Sciatic nerve (tissue), 1 donor: ENCODE measurements around a stretch of chr2.

GRCh38 chr2:96927483-96928744 is 58.0 kb upstream of the SEMA4C start:
- PRO-cap: bidirectional peak, plus-strand start at chr2:96927950, minus-strand start at chr2:96927748

GRCh38 chr2:97556608-97557358 is 32.9 kb downstream of the ANKRD36B start:
- PRO-cap: no peak

DNA sequence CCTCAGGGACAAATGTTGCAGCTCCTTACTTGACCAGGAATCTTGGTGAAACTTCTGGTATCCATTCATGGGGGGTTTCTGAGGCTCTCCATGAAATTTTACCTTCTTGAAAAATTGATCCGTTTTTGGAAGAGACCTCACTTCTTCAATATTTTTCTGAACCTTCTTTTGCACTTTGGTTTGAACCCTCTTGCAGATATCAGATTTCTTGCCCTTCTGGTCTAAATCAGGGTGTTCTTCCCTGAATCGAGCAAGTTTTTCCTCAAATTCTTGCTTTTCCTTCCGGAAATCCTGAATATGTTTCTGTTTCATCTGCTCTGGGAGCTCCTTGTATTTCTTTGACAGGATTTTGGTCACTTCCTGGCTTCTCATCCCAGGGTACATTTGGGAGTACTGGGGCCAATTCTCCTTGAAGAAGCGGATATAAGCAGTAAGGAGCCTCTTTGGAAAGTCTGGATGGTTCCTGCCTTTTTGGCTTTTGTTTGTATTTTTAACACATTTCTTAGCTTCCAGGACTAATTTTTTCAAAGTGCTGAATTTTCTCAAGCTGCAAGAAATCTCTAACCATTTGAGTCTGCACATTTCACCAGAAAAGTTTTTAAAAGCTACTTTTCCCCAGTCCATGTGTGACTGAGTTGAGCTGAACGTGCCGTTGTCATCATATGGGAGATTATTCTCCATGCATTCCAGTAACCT is 8.7 kb upstream of the COX5B start:
- PRO-cap: no peak

GRCh38 chr2:97792284-97793016 is 79.1 kb downstream of the ZAP70 start:
- PRO-cap: no peak

DNA sequence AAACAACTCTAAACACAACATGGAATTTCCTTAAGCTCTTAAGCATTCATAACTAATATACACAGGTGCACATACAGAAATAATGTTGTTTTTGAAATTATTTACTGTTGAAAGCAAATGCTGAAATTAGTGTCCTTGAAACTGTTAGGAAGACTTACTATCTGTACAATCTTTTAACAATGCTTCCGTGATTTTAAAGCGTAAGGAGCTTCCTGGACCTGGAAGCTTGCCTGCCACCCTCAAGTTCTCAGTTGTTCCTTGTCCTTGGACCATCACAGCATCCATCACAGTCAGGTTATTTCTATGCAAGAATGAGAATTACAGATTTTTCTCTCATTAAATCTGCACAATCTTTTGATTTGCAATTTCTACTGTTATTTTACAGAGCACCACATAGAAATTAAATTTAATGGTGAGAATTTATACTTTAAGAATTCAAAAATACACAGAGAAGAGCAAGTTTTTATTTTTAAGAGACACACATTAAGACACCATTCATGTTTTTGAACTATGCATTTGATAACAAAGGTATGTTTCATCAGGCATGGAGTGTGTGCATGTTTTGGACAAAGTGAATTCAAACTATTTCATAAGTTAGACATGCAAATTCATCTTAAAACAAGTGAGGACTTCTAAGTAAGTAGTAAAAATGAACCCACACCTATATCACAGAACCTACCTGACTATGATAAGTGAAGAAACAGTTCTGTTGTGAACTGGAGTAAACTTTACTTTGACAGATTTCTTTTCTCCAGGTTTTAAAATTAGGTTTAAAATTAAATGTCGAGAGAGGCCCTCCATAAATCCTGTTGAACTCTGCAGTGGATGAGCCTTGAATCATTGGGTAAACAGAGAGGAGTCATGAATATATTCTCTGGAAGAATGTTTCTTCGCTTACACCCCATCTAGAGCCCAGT is 83.6 kb downstream of the ZAP70 start:
- PRO-cap: no peak

DNA sequence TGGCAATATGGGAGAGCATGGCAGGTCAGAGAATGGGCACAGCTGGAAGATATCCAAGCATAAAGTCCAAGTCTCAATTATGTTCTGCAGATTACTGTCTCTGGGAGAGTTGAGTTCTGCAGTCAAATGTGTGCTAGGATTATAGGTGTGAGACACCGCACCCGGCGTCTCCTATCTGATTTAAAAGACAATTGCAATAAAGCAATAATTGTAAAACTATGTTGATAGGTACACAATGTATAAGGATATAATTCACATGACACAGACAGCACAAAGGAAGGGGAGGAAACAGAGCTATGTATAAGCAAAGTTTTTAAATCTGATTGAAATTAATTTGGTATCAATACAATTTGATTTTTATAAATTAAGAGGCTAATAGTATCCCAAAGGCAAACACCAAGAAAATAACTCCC is 21.6 kb upstream of the TMEM131 start:
- PRO-cap: no peak

- PRO-cap: no peak
Measured at GRCh38 chr2:98084501-98085275, 2.3 kb upstream of the VWA3B start.

- PRO-cap: no peak
Measured at GRCh38 chr2:98149300-98149834, 62.4 kb downstream of the VWA3B start.

GRCh38 chr2:98299155-98300082 is 46.8 kb upstream of the CNGA3 start:
- PRO-cap: no peak

GRCh38 chr2:98460715-98461583 is 16.3 kb downstream of the INPP4A start:
- PRO-cap: no peak

DNA sequence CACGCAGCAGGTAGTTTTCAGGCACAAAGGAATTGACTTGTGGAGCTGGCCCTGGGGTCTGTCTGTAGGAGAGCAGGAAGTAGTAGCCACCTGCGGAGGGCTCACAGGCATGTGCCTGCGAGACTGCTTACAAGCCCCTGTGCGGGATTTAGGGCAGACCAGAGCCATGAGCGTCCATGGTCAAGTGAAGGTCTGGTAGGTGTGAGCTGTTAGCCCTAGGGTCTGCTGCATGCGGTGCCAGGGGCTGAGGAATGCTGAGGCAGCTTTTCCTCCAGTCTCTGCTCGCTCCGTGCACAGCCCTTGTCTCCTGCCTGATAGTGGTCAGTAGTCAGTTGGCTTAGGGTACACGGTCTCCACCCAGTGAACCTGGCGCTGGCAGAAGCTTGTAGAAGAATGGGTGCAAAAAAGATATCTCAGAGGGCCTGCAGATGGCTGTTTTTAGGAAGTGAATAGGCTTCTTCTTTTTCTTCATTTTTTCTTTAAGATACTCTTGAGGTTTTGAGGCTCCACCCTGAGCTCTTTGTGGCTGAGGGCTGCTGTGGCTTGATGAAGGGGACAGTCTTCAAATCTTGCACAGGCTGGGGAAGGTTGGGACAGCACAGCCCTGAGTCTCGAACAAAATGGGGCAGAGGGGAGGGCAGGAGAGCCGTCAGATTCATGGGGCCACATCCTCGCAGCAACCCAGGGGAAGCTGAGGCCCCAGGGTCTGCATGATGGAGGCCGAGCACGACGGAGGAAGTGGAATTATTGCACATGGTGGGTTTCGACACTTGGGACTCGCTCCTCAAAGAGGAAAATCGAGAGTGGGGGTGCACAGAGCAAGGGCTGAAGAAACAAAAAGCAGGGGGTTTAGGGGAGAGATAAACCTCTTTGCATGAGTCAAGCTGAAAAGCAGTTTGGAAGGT is 19.2 kb downstream of the INPP4A start:
- PRO-cap: no peak

GRCh38 chr2:98572584-98573062 is 35.7 kb downstream of the COA5 start:
- PRO-cap: no peak

DNA sequence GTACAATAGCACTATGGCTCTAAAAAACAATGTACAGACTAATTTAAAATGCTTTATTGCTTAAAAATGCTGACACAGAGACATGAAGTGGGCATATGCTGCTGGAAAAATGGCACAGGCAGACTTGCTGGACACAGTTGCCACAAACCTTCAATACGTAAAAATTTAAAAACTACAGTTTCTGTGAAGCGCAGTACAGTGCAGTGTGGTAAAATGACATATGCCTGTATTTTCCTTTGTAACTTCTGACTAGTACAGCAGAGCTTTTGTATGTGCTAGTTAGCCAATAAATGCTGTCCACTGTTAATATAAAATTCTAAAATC is 4.4 kb downstream of the UNC50 start:
- PRO-cap: no peak

- PRO-cap: no peak
Measured at GRCh38 chr2:98632504-98633176, 24.3 kb downstream of the UNC50 start.

DNA sequence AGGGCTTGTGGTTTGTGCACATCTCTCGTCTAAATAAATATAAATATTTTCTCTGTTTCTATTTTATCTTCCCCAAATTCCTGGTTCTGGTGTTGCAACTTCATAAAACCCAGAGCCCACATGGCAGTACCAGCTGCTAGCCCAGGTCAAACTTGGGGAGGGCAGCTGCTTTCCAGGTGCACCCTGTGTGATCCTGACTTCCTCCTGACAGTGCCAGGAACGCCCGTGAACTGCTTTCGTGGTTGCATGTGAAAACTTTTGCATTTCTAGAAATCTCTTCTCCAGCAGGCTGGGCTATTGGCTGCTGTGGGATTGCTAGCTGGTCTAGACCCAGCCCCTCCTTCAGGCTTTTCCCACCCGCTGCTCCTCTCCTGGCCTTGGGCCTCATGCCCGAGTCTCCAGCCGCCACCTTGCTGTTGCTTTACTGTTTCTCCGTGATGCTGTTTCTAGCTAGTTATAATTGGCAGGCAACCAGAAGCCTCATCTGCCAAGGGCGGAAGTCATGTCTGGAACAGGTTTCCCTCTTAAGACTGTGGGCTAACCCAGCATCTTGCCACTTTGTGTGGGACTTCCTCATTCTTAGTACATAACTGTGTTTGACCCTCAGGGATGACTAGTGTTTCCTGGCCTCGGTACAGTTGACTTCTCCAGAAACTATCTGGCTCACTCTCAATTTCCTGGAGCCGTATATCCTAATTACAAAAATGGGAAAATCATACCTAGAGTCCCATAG is 27.0 kb upstream of the MGAT4A start:
- PRO-cap: bidirectional peak, plus-strand start at position 616 of the sequence, minus-strand start at position 412 of the sequence

DNA sequence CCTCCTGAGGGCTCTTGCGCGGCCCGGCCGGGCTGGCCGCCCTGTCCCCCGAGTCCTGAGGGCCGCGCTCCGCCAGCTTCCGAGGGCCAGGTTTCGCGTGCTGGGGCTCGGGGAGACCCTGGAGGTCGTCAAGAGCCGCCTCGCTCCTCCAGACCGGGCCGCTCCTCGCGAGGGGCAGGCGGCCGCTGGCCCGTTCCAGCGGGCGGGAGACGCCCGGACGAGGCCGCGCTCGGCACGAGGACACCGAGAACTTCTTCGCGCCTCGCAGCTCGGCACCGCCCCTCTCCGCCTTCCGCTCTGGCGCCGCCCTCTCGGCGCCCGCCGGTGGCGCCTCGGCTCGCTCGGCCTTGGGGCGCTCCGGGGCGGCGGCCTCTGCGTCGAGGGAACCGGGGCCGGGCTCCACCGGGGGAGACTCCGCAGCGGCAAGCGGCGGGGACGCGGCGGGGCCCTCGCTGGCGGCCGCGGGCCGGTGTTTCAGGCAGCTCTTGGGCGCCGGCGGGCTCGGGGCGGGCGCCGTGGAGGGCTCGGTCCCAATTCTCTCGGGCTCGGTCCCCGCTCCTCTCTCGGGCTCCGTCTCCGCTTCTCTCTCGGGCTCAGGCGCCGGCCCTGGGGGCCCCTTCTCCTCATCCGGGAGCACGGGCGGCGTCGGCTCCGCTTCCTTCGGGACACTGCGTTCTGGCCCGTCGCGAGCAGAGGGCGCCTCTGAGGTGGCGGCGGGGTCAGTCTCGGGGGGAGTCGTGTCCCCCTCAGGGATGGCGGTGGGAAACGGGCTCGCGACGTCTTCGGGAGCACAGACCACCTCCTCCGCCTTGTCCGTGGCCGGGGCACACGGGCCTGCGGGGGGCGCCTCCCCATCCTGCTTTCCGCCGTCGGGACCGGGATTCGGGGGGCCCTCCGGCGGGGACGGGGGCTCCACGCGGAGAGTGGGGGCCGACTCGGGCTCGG is 91.6 kb upstream of the MGAT4A start:
- PRO-cap: bidirectional peak, plus-strand start at position 375 of the sequence, minus-strand start at position 219 of the sequence; bidirectional peak, plus-strand start at position 749 of the sequence, minus-strand start at position 586 of the sequence

GRCh38 chr2:98823249-98823821 is 92.4 kb upstream of the MGAT4A start:
- PRO-cap: bidirectional peak, plus-strand start at chr2:98823482, minus-strand start at chr2:98823370; unidirectional peak, minus-strand start at chr2:98823530

DNA sequence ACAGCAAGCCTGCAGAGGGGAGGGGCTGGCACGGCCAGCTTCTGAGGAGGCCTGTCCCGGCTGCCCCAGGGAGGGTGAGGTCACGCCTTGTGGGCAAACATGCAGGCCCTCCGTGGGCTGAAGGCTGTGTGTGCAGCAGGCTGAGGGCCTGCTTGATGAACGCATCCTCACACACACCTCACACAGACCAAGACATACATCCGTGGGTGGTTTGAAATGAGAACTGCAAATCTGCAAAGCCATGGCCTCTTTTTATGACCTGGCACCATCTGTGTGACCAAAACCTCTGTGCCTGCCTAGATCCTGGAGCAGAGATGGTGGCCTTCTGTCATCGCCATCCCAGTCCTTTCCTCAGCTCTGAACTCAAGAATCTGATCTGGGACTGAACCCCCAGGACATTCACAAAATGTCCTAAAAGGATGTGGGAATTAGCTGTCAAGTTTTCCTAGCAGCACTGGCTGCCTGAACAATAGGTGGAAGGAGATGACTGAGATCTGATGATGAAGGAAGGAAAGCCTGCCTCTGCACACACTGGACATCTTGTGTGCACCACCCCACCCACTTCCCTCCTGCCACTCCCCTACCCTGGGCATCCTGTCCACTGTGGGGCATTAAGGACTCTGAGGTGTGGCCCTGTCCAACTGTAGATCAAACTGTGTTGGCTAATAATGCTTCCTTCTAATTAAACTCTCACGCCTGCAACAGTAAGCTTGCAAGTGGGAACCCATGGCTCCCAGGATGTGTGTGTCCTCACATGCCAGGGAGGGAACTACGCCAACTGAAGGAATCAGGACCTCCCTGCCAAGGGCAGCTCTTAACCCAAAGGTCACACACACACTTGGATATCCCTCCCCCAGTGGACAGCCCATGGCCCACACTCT is 102.5 kb downstream of the CRACDL start:
- PRO-cap: unidirectional peak, plus-strand start at position 133 of the sequence; bidirectional peak, plus-strand start at position 614 of the sequence, minus-strand start at position 359 of the sequence

DNA sequence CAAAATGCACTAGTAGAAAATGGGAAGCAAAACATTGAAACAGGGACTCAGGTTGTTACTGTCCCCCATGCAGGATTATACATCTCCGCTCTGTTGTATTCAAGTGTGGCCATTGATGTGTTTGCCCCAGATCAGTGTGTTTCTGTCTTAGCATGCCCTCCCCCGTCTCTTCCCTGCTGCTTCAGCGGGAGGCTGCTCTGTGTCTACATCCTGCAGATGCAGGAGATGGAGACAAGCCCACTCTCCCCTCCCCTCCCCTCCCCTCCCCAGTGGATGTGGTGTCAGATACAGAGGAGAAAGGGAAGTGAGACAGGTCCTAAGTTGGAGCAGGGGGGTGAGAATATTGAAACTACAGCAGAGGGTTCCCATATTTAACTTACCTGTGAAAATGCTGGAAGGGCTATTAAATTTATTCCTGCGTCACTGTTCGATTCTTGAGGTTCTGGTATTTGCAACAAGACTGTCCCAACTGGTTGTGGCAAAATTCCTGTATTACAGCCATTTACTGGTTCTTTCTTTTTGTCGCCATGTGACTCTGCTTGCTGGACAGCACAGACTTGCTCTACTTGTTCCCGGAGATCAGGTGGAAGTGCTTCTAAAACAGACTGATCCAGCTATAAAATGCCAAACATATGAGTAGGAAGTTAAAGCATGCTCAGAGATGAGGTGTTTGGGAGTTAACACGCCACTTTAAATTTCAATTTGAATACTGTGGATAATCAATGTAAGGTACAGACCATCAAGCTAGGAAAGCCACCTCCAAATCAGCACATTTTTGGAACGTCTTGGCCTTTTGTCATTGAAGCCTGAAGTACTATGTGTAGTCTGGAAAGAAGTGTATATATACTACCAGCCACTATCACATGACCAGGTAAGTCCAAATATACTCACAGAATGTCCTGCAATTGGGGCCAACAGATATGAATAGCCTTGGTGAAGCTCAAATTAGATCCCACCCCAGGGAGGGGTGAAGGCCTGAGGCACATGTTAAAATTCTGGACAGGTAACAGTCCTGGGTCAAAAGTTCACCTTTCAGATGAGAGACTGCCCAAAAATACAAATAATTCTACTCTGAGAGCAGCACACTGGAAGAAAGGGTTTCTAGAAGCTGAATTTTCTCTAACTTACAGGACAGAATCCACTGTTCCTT is 67.2 kb downstream of the EIF5B start:
- PRO-cap: no peak

DNA sequence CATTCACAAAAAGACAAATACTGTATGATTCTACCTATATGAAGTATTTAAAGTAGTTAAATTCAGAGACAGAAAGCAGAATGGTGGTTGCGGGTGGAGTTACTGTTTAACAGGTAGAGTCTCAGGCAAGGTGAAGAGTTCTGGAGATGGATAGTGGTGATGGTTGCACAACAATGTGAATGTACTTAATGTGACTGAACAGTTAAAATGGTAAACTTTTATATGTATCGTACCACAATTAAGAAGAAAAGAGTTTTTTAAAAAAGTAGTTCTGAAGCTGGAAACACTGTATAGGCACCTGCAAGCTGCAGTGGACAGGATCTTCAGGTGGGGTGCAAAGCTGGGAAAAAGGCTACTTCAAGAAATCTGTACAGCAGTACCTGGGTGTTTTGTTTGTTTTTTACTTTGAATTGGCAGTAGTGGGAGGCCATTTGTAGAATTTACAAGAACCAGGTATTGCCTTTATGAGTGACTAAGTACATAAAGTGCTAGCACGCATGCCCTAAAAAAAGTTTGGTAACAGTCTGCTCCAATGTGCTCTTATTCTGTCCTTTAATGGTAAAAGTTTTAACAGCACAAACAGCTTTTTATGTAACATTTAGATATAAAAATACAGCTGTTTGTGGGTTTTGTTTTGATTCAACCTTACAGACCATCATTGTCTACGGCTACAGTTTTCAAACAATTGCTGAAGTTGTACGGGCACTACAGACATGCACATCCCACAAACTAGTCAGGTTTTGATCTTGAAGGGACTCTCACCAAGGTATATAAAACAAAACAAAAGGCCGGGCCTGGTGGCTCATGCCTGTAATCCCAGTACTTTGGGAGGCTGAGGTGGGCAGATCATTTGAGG is 17.3 kb downstream of the REV1 start:
- PRO-cap: no peak